Penis (tissue), 1 donor: ENCODE measurements around a stretch of chr2.

- PRO-cap = no peak
Observed at GRCh38 chr2:219544239-219544508, 346 bp downstream of the TMEM198 start.

- PRO-cap = unidirectional peak, plus-strand start at chr2:219570467
Observed at GRCh38 chr2:219570182-219570539, 1.2 kb downstream of the OBSL1 start.

GRCh38 chr2:219592644-219593134 is 5.0 kb upstream of the STK11IP start:
- PRO-cap = no peak

- PRO-cap = no peak
Observed at GRCh38 chr2:219758813-219759365, 131.5 kb downstream of the SLC4A3 start.

DNA sequence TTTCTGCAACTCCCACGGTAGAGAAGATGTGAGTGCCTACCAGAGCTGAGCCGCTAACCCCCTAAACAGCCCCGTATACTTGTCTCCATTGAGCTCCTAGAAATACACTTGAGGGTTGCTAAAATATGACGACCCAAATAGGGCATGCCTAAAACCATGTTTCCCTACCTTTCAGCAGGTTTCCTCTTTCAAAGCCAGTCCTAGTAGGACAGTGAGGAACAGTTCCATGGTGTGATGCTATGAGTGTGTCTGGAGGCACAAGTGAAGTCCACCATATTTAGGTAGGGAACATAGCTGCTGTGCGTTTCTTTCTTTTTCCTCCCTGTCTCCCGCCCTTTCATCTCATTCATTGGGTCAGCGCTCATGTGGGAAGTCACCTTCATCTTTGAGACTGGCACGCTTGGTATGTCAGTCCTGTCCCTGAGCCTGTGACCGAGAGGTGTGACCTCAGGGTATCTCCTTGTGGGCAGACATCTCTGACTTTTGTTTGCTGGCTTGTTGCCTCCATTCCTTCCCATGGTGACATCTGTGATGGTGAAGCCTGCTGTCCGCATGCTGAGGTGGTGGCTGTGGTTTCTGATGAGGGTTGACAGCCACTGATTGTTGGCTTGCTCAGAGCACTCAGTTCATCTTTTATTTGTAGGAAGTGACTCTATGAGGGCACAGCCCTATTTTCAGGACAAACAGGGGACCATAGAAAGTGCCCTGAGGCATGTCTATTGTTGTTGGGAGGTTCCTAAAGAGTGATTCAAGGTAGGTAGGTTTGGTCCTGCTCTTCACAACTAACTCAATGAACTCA is 139.1 kb downstream of the SLC4A3 start:
- PRO-cap = no peak

DNA sequence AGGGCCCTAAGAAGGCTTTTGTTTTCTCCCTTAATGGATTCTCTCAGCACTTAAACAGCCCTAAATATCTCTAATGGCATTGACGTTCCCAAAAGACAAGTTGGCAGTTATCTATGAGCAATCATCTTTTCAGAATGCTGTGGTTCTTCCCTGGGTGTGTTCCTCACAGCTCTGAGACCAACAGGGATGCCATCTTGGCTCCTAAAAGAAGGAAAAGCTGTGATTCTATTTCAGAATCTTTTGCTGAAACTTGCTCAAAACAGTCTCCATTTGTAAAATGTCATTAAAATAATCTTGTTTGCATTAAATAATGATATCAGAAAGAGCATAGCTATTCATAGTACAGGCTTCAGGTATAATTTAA is 616.2 kb downstream of the EPHA4 start:
- PRO-cap = no peak

- PRO-cap = no peak
Observed at GRCh38 chr2:221433877-221434658, 138.0 kb downstream of the EPHA4 start.

- PRO-cap = no peak
Observed at GRCh38 chr2:221520038-221520501, 52.0 kb downstream of the EPHA4 start.

DNA sequence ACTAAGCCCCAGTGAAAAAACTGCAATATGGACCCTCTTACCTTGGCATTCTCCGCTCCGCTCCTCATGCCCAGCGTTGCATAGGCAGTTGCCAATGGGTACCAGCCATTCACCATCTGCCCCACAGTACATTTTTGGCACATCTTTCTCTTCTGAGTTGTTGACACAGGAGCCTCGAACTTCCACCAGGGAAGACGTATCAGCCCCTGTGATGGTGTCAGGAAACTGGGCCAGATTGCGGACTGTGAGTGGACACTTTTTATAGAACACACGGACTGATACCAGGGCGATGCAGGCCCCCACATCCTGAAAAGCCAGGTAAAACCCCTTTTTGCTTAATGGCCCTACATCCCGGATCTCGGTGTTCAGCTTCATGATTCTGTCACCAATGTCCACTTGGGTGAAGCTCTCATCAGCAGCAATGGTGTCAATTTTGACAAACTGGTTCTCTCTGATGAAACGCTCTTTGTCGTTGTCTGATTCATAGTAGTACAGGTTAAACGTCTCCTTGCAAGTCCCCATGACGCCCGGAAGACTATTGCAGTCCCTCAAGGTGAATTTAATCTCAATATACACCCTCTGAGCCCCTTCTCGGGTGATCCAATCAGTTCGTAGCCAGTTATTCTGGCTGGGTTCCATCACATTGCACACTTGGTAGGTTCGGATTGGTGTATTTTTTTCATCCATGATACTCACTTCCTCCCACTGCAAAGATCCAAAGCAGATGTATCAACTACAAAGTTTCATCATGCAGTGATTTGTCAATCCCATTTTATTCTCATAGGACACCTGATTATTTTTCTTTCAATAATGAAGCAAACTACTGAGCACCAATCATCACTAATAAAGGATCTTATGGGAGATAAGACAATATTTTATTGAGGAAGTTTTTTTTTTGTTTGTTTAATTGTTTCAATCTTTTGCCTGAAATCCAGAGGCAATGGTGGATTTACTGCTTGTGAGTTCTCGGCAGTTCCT is 8.1 kb downstream of the EPHA4 start:
- PRO-cap = no peak

DNA sequence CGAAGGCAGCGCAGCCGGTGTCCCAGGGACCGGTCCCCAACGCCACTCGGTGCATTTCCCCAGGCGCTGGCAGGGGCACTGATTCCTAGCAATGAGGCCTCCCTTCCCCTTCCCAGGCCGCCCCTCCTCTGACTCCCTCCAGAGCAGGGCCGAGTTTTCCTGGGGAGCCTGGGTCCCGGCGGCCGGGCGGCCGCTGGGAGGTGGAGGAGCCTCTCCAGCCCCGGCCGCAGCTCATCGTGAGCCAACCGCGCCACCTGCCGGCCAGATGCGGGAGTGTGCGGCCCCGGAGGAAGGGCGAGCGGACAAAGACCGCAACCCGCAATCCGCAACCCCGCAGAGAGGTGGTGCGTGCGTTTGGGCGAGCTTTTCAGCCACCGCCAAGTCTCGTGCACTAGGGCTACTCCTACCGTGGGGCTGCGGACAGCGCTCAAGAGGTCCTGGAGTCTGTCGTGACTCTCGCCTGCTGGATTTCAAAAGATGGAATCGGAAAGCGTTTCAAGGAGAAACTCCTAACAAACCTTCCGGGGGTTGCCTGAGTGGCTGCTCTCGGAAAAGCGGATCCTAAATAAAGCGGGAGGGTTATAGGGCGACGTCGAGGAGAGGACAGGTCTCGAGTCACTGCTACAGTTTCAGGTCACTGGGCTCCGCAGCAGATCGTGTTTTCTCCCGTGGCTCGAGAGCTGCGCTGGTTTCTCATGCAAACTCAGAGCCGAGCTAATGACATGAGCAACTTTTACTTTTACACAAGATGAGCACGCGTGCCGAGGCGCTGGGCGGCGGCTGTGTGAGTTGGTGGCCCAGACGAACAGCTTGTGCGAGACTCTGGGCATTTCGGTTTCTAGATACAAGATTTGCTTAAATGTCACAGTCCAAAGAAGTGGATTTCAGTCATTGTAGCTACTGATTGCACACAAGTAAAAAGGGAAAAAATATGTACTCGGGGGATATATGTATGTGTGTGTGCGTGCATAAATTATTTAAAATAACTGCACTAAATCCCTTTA is 1.6 kb upstream of the EPHA4 start:
- PRO-cap = unidirectional peak, minus-strand start at position 130 of the sequence

- PRO-cap = no peak
Observed at GRCh38 chr2:221674557-221674949, 102.4 kb upstream of the EPHA4 start.

GRCh38 chr2:222427669-222428421 is 3.5 kb downstream of the SGPP2 start:
- PRO-cap = no peak

- PRO-cap = no peak
Observed at GRCh38 chr2:222433324-222433906, 9.1 kb downstream of the SGPP2 start.

GRCh38 chr2:222837591-222838178 is 23.2 kb upstream of the ACSL3 start:
- PRO-cap = no peak

- PRO-cap = no peak
Observed at GRCh38 chr2:222862101-222862637, 1.3 kb downstream of the ACSL3 start.

GRCh38 chr2:222919313-222920562 is 58.9 kb downstream of the ACSL3 start:
- PRO-cap = no peak

DNA sequence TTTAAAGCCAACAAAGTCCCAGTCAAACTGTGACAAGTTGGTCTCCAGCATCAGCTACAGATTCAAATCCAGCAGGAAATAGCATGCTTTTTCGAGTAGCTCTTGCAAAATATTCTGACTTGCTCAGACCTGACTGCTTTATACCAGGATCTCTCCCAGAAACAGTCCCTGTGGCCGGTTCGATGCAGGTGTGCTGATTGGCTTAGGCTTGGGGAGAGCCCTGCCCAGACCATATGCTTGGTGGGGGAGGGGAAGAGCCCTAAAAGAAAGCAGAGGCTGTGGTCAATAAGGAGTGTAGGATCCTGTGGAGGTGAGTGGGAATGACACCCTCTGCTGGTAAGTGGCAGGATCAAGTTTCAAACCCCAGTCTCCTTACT is 49.6 kb downstream of the KCNE4 start:
- PRO-cap = no peak

GRCh38 chr2:223723879-223724432 is 113.4 kb downstream of the AP1S3 start:
- PRO-cap = no peak

DNA sequence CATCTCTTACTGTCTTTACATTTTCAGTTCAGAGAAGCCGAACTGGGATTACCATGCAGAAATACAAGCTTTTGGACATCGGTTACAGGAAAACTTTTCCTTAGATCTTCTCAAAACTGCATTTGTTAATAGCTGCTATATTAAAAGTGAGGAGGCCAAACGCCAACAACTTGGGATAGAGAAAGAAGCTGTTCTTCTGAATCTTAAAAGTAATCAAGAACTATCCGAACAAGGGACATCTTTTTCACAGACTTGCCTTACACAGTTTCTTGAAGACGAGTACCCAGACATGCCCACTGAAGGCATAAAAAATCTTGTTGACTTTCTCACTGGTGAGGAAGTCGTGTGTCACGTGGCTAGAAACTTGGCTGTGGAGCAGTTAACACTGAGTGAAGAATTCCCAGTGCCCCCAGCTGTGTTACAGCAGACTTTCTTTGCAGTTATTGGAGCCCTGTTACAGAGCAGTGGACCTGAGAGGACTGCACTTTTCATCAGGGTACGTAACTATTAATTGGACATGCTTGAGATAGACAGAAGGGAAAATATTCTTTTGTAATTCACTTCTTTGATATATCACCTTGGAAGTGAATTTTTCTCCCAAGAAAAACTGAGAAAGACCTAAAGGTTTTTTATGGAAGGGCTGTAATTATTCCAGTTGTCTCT is 2.4 kb downstream of the MRPL44 start:
- PRO-cap = no peak

DNA sequence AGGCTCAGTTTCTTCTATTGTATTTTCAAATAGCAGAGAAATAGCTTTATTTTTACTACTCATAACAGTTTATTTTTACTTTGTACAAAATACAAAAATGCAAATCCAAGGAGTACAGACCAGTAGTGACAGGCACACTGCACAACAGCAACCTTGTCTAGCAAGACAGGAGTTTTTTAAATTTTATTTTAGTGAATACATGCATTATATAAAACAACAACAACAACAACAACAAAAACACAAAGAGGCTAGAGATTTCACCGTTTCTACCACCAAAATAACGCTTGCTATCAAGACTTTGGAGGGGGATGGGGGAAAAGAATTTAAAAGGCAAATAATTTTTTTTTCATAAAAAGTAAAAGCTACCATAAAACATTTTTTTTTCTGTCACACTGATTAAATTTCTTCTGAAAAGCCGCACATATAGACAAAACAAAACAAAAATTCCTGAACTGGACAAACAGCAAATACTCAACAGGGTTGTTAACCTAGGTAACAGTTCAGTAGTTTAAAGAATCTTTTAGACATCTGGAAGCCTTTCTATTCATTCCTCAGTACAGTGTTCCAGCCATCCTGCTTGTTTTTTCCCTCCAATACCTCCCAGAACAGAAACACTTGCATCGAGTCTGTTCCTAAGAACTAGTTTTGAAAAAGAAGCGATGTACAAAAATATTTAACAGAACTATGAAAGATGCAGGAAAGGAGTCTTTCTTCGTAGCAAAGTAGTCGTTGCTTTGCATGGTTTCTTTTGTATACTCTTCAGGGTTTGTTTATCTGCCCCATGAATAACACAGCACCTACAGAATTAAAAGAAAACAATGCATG is 18.1 kb downstream of the MRPL44 start:
- PRO-cap = no peak